Mesenchymal stem cell of Wharton's jelly (primary cell): ENCODE measurements around a stretch of chr2.

- CAGE, long polyA plus RNA = no peak
These were observed 14.5 kb downstream of the SLC19A3 start for GRCh38 chr2:227703049-227704031.

DNA sequence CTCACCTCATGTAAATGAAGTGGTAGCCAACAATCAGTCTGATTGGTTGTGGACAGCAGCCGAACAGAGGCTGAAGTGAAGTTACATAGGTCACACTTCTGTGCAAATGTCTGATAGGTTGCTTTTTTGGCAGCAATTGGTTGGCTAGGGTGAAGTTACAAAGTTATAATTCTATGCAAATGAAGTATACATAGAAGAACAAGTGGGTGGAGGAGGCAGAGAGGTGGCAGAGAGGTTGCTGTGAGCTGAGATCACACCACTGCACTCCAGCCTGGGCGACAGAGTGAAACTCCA lies 6.1 kb downstream of the SCYGR8 start:
- CAGE, long polyA plus RNA = no peak

- CAGE, long polyA plus RNA = no peak
These were observed 7.4 kb upstream of the DAW1 start for GRCh38 chr2:227863957-227864442.

- CAGE, long polyA plus RNA = no peak
These were observed 197.2 kb upstream of the SPHKAP start for GRCh38 chr2:228378660-228379054.

DNA sequence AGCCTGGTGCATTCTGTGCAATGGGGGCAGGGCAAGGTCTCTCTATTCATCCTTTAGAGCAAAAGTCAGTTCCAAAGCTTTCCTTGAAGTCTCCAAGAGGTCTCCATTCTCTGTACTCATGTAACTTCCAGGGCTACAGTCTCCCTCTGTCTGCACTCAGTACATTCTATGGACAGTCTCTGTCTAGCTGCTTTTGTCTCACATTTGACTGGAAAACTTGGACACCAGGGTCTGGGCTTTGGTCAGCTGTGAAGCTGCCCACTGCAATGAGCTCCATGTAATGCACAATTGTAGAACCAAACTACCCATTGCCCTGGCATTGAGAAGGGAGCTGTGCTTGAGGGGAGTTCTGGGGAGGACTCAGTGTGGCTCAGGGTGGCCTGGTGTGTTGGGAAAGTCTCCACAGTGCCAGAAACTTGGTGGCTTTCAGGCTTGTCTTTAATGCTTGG lies 203.2 kb downstream of the PID1 start:
- CAGE, long polyA plus RNA = no peak

DNA sequence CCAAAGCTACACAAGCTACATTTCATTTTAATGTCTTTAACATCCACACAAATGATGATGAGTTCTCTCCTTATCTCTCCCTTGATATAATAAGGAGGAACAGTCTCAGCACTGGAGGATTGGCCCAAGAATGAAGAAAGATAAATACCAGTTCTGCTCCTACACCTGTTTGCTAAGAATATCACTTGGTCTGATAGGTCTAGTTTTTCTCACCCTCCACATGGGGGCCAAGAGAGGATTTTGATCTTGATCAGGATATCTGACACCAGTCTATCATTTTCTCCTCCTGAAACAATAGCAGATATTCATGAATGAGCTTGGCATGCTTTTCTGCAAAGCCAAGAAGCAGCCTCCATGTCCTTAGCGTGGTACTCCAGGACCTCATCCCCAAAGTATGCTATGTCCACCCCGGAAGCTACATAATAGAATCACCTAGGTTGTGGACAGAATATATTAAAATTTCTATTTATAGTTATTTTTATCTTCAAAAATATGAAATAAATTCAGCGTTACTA lies 131.3 kb downstream of the PID1 start:
- CAGE, long polyA plus RNA = no peak

GRCh38 chr2:229238763-229239333 lies 32.2 kb downstream of the PID1 start:
- CAGE, long polyA plus RNA = no peak

DNA sequence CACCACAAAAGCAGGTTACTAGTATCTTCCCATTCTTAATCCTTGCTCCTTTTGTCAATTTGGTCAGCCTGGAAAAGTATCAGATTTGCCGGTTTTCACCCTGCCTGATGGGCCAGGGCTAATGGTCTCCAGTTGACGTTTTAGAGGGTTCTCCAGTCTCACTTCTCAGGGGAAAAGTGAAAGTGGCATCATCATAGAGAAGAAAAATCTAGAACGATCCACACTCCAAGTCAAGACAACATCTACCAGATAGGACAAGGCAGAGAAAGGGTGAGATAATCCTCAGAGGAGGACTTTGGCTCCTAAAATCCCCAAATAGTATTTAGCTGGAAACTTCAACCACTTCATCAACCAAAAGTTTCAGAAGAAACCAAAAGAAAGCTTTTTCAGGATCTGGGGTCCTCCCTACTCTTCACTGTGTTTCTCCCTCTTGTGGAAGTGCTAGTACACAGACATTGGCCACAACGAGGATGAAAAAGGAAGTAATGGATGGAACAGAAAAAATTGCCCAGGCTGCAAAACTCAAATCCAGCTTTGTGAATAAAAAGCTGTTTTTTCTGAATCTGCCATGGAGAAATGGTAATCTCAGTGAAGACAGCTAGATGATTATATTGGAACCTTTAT lies 4.2 kb downstream of the PID1 start:
- CAGE, long polyA plus RNA = no peak

DNA sequence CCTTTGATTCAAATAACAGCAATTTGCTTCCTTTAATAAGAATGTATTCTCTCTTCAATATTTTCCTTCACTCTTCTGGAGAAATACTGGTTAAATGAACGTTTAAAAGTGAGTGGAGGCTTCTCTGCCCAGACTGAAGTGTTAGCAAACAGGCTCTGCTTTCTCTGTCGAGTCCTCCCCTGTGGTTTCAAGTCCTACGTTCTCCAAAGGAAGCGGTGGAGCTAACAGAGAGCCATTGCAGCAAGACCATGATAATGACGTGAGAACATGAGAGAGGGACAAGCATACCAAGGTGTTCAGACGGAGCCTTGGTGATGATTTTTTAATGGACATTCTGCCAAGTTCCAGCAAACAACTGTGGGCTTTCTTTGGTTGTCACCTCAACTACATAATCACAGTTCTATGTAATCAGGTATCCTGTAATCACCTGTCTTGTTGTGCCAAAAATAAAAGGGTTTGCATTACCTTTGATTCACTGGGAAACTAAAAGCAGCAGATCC lies 26.2 kb upstream of the PID1 start:
- CAGE, long polyA plus RNA = no peak

- CAGE, long polyA plus RNA = no peak
These were observed 145.1 kb upstream of the PID1 start for GRCh38 chr2:229415855-229416877.

- CAGE, long polyA plus RNA = no peak
These were observed 10.7 kb downstream of the DNER start for GRCh38 chr2:229703780-229703991.

DNA sequence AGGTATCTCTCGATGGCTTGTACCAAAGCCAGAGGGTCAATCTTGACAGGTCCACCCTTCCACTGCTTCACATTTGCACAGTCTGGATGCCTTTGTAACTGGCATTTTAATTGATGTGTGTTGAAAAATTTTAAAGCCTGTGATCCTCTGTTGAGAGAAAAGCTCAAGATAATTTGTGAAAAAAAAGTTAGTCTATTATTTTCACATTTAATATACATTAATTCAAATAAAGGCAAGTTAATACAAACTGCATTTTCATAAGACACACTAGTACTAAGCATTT lies 78.6 kb upstream of the DNER start:
- CAGE, long polyA plus RNA = no peak

GRCh38 chr2:230086576-230086973 lies 17.9 kb upstream of the SLC16A14 start:
- CAGE, long polyA plus RNA = no peak

GRCh38 chr2:230166907-230167444 lies 52.8 kb downstream of the SP110 start:
- CAGE, long polyA plus RNA = no peak

DNA sequence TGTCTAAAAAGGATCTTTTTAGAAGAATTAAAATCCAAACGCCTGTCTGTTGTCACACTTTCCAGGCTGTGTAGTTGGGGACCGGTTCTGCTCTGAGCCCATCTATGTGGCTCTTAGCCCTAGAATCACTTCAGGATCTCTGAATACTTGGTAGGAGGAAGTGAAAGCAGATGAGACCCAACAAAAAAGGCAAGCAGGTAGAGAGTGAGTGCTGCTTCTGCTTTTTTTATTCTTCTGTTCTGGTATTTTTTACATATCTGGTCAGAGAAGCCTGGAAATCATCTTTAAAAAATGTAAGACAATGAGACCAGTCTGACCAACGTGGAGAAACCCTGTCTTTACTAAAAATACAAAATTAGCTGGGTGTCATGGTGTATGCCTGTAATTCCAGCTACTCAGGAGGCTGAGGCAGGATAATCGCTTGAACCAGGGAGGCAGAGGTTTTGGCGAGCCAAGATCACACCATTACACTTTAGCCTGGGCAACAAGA lies 767 bp downstream of the SP140 start:
- CAGE, long polyA plus RNA = no peak

DNA sequence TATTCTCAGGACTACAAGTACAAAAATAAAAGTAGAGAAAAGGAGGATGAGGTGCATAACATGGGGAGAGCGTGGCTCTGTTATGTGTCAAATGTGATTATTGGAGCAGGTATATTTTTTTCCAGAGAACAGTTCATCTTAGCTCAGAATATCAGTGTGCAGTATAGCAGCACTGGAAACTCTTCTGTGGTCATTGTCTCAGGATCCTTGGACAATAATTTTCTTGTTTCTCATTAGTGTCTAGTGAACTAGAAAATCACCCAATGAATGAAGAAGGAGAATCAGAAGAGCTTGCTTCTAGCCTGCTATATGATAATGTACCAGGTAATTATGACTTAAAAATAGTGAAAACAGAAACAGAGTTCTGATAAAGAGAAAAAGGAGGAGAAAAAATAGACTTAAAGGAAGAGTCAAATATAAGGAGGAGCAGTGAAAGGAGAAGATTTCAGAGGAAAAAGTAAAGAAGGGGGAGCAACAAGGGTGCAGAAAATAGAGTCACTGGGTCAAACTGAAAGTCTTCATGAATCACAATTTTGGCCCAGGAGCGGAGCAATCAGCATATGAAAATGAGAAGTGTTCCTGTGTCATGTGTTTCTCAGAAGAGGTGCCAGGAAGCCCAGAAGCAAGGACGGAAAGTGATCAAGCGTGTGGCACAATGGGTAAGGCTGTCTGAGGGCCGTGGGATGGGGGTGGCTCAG lies 43.9 kb downstream of the SP140 start:
- CAGE, long polyA plus RNA = no peak

DNA sequence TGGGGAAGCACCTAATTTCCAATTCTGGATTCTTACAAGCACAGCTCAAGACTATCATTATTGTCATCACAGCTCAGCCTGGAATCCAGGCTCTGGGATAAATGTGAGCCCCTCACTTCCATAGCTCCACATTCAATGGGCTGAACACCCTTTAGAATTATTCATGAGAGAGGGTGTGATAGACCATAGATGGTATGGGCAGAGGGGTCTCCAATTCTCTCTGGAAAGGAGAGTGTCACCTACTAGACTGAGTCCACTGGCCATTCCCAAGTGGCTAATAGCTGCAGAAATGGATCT lies 6.4 kb upstream of the SP100 start:
- CAGE, long polyA plus RNA = no peak

- CAGE, long polyA plus RNA = no peak
These were observed 32.1 kb downstream of the SP100 start for GRCh38 chr2:230448011-230448638.

DNA sequence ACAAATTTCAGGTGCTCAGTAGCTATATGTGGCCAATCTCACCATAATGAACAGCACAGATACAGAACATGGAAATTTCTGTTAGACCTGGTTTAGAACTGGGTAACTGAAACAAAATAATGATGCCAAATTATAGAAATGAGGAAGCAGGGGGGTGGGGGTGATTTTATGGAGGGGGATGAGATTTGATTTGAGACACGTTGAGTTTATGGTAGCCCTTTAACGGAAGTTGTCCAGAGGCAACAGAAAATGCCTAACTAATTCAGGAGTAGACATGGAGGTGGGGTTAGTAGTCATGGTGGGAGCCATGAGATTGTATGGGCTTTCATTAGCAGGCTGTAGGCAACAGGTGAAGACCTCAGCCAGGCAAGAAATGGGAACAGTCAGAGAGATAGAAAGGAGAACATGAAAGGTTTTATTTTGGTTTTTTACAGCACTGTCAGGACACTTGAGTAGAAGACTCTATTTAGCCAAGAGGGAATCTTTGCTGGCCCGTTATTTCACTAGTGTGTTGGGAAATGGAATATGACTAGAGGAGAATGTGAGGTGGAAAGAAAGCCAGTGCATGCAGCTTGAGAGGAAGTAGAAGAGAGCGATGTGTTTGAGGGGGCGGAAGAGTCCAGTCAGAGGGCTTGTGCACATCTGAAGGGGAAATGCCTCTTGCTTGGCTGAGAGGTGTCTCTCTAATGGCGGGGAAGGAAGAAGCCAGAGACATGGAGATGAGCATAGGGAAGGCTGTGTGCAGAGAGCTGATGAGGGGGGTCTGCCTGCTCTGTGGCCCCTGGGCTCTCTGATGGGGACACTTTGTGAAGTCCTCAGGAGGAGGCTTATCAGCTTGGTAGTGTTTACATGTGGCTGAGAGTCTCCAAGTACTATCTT lies 67.1 kb upstream of the ITM2C start:
- CAGE, long polyA plus RNA = no peak

- CAGE, long polyA plus RNA = no peak
These were observed 527 bp downstream of the GPR55 start for GRCh38 chr2:230924377-230925052.